ENCODE measurements around the genes TP63, CCDC50 and FGF12.

DNA sequence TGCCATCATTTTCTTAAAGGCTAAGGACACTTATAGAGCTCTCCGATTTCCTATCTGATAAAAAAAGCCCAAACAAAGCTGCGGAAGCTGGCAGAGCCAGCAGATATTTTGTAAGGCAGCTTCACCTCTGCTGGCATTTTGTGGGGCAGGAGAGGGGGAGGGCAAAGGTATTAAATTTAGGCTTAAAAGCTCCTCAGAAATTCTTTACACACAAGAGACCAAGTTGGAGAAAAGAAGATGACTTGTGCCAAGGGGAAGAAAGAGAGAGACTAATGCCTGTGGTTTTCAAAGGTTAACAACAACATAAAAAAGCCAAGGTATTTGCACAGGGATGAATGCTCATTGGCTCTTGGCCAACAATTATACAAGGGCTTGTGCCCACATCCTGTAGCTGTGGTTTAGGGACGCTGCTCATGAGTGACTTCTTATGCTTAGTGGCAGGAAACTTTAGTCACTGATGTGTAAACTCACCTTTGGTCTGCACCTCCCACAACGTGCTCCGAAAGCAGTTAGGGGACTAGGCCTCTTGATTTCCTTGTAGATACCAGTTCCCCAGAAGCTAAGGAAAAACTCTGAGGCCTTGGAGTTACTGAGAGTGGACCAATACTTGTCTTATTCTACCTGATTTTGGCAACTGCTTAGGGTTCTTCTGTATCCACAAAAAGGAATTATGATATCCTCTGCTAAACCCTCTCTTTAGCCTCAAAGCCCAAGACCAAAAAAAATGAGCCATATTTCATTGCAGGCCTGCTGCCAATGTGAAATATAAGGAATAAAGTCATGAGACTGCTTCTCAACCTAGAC, 152.9 kb downstream of the TPRG1 start:
- PRO-cap: no peak

GRCh38 chr3:189630606-189631905, at the start of gene TP63:
TSS of gene TP63 (plus strand) at chr3:189631389.
- PRO-cap: bidirectional peak, plus-strand start at chr3:189631235, minus-strand start at chr3:189631096

GRCh38 chr3:190374414-190374854, 13.5 kb upstream of the CLDN16 start:
- PRO-cap: no peak

DNA sequence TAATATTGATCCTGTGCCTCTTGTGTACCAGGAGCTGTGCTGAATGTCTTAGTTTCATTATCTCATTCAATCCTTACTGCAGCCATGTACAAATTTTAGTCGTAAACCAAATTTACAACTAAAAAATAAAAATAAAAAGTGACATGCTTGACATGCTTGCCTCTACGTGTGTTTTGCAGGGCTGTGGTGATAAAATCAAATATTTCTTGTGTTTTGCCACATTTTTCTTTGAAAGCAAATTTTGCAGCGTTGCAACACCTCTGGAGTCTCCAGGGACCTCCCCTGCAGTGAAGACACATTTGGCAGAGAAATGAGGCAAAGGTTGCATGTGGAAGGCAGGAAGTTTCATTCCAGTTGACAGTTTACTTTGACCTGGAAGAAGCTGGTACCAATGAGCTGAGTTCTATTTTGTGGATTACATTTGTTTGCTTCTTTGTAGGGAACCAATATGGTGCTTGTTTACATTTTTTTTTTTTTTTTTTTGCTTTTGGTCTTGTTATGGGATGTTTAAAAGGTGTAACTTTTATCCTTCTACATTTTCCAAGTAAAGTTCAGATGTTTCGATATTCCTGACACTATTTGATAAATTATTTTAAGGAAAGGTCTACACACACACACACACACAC, 13.4 kb downstream of the IL1RAP start:
- PRO-cap: no peak

DNA sequence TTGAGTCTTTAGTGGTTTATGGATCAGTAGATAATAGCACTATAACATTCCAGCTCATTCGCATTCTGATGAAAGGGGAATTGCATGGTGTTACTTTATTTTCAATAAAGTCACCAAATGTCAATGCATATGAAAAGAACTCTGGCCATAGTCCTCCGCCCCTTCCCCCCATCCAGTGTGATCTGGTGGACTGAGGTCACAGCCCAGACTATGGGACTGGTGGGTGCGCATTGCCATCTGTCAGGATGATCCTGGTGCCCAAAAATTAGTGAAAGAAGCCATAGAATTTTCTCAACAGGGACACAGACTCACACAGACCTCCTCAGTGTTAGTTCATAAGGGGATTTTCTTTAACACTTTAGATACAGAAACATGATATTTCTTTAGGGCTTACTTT, 33.2 kb downstream of the IL1RAP start:
- PRO-cap: no peak

DNA sequence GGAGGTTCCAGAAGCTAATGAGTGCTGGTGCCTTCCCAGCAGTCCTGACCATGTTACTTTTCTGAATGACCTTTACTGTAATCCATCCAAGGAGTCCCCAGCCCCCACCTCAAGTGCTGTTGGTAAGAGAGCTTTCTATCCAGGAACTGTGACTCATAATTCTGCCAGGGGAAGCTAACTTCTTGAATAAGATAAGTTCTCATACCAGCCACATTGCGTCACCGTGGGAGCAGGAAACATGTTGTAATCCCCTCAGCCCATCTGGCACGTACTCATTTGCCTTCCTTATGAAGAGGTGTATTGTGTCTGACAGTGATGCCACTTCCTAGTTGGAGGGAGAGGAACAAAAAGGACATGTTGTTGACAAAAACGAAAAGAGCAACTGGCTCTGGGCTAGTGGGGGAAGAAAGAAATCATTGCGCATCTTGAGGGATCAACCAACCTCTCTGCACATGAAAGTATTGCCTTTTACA, 52.5 kb downstream of the IL1RAP start:
- PRO-cap: no peak

GRCh38 chr3:190574514-190575092, 60.7 kb downstream of the IL1RAP start:
- PRO-cap: no peak

- PRO-cap: no peak
These were observed 54.0 kb downstream of the OSTN start for GRCh38 chr3:191253000-191253525.

- PRO-cap: no peak
These were observed 21.8 kb upstream of the CCDC50 start for GRCh38 chr3:191307352-191307763.

GRCh38 chr3:191329159-191329919, at the start of gene CCDC50:
TSS of gene CCDC50 (plus strand) at chr3:191329394.
- PRO-cap: unidirectional peak, plus-strand start at chr3:191329277; unidirectional peak, plus-strand start at chr3:191329421; unidirectional peak, plus-strand start at chr3:191329444

GRCh38 chr3:191350277-191351133, 20.2 kb upstream of the UTS2B start:
- PRO-cap: no peak

- PRO-cap: no peak
These were observed 44.5 kb upstream of the UTS2B start for GRCh38 chr3:191374868-191375139.

DNA sequence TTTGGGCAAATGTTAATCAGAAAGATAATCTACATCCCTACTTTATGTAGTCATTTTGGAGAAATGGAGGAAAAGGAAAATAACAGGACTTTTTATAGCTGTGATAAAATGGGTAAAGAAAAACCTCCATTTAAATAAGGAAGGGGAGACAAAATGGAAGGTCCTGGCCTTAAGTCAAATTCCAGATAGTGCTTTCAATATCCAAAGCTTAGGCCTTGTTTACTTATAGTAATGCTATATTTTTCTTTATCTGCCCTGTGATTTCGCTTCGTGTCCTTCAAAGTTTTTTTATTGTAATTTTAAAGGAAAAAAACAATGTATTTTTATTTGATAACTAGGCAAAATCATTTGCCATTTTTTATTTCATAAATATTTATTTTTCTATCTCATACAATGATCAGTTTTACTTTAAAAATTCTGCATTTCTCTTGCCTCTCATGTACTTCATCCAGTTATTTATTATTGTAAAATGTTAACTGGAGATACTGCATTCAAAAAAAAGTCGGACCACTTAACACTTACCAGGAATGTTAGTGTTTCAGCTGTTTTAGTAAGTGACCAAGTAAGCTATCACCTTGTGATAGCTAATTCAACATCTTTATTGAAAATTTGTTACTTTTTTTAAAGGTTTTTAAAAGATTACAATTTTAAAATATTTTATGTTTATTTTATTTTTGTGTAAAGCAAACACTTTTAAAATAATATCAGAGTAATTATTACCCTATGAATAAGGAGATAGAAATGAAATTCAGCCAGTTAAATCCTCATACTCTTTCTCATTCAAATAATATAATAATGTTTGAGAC, 63.4 kb upstream of the UTS2B start:
- PRO-cap: no peak

- PRO-cap: no peak
These were observed 160.5 kb downstream of the FGF12 start for GRCh38 chr3:192566751-192567364.

GRCh38 chr3:192570651-192571135, 156.6 kb downstream of the FGF12 start:
- PRO-cap: no peak

- PRO-cap: no peak
These were observed at the start of gene FGF12 for GRCh38 chr3:192727244-192727875. TSS of gene FGF12 (minus strand) at chr3:192727541.

DNA sequence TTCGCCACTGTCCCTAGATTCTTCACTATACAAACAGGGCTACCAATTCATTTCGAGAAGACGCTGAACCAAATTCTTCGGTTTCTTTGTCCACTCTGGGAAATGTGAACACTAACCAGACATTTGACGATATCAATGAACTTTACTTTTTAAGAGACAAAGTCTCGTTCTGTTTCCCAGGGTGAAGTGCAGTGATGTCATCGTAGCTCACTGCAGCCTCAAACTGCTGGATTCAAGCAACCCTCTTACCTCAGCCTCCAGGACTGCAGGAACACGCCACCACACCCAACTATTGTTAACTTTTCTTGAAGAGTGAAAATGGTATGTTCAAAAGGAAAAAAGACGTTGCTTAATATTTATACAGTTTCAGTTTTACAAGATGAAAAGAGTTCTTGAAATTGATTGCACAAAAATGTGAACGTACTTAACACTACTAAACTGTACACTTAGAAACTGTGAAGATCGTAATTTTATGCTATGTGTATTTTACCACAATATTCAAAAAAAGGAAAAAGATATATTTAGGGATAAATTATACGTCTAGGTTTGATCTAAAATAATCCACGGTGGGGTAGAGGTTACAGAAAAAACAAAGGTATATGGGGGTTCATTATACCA, 30.5 kb downstream of the MB21D2 start:
- PRO-cap: no peak

DNA sequence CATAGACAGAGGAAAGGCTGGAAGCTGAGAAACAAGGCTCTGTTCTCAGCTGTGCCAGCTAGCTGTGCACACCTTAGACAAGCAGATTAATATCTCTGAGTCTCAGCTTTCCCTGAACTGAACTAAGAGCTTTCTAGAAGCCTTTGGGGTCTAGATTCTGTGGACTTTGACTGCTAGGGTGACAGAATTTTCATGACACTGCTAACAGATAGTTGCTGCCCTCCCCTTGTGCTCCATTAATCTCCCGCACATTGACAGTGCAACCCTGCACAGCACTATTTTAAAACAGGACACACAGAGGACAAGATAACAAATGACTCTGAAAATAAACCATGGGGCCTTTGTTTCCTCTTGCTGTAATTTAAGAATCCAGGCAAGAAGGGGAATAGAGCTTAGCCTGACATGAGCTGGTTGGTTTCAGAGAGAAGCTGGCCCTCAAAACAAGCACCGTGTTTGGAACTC, 67.5 kb downstream of the ATP13A5 start:
- PRO-cap: no peak

GRCh38 chr3:193391955-193392462, 13.5 kb upstream of the ATP13A5 start:
- PRO-cap: no peak

GRCh38 chr3:193637767-193638296, 44.8 kb downstream of the OPA1 start:
- PRO-cap: no peak